ENCODE measurements around the genes MX2 and C2CD2.

- PRO-cap: no peak
Observed at GRCh38 chr21:41361419-41362175, at the start of gene MX2. Gene MX2, plus strand, starts transcription at chr21:41362027.

DNA sequence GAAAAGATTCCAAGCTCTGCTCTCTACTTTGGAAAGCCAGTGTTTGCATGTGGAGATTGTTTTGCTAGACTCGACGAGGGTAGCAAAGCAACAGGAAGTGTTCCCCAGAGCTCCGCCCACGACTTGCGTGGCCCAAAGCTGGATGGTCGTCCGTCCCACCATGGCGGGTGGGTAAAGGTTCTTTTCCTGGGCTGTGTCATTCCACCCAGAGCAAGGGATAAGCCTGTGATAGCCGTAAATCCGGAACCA is 8.0 kb downstream of the MX2 start:
- PRO-cap: no peak

DNA sequence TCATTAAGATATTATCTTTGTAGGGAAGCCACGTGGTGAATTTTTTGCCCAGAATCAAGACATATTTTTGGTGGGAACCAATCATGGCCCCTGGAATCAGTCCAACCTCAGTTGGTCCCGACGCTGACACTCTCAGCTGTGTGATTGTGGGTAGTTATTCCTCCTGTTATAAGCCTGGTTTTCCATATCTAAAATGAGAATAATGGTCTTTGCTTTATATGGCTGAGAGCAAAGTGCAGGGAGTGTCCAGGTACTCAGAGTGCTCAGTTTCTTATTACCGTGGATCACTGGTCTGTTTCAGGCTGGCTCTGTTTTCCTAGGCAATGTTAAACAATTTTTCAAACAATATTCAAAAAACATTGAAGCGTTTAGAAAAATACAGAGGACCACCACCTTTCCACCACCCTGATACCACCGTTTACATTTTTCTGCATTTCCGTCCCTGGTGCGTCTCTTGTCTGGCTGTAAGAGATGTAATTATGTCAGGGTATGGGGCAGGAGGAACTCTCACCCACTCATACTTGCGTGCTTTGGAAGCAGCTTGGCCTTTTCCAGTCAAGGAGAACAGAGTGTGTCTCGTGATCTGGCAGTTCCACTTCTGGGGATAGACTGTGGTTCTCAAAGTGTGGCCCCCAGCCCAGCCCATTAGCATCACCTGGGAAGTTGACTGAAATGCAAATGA is 6.6 kb downstream of the MX1 start:
- PRO-cap: no peak

DNA sequence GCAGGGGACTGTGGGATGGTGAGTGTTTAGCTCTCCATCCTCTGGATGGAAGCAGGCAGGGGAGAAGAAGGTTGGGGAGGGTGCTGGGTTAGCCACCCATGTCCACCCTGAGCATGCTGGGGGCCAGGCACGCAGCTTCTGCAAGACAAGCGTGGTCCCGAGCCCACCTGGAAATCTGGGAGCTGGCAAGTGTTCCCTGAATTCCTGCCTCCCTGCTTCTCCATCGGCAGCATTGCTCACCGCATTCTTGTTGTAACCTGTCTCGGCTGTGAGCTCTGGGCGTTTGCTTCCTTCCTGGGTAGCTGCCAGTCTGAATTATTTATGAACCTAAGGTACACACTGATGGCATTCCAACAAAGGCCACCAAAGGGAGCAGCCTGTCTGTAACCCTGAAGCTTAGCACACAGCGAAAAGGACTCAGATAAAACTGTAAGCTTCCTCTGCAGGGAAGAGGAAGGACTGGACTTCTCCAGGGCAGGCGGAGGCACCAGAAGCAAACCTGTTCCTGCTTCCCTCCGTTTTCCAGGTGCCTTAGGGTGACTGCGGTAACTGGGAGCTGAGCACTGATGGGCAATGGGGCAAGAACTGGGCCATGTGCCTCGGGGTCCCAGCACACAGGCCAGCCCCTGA is 88.5 kb downstream of the RIPK4 start:
- PRO-cap: no peak

GRCh38 chr21:41680923-41681963 is 85.6 kb downstream of the RIPK4 start:
- PRO-cap: no peak

- PRO-cap: no peak
Observed at GRCh38 chr21:41712684-41713185, 54.1 kb downstream of the RIPK4 start.

DNA sequence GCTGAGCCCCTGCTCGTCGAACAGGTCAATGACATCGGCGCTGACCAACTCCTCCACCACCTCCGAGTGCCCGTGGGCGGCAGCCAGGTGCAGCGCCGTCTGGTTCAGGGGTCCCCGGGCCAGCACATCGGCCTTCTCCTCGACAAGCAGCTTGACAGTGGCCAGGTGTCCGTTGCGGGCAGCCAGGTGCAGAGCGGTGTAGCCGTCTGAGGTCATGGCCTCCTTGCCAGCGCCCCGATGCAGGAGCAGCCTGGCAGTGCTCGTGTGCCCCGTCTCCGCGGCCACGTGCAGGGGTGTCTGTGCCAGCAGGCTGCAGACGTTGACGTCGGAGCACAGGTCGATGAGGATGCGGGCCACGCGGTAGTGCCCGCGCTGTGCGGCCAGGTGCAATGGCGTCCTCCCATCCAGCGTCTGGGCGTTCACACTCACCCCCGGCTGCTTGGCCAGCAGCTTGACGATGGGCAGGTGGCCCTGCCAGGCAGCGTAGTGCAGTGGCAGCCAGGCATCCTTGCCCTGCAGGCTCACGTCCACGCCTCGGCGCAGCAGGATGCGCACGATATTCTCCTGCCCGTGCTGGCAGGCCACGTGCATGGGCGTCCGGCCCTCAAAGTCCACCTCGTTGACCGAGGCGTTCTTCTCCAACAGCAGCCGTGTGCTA is 25.7 kb downstream of the RIPK4 start:
- PRO-cap: no peak

GRCh38 chr21:41761074-41761688 is 5.7 kb downstream of the RIPK4 start:
- PRO-cap: no peak

DNA sequence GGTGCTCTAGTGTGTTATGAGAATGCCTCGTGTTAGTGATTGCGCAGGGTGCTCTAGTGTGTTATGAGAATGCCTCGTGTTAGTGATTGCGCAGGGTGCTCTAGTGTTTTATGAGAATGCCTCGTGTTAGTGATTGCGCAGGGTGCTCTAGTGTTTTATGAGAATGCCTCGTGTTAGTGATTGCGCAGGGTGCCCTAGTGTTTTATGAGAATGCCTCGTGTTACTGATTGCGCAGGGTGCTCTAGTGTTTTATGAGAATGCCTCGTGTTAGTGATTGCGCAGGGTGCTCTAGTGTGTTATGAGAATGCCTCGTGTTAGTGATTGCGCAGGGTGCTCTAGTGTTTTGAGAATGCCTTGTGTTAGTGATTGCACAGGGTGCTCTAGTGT is 47.2 kb upstream of the RIPK4 start:
- PRO-cap: no peak

- PRO-cap: no peak
Observed at GRCh38 chr21:41949930-41950796, 3.7 kb downstream of the C2CD2 start.

- PRO-cap: no peak
Observed at GRCh38 chr21:41953577-41954805, at the start of gene C2CD2. Gene C2CD2, minus strand, starts transcription at chr21:41954018.

DNA sequence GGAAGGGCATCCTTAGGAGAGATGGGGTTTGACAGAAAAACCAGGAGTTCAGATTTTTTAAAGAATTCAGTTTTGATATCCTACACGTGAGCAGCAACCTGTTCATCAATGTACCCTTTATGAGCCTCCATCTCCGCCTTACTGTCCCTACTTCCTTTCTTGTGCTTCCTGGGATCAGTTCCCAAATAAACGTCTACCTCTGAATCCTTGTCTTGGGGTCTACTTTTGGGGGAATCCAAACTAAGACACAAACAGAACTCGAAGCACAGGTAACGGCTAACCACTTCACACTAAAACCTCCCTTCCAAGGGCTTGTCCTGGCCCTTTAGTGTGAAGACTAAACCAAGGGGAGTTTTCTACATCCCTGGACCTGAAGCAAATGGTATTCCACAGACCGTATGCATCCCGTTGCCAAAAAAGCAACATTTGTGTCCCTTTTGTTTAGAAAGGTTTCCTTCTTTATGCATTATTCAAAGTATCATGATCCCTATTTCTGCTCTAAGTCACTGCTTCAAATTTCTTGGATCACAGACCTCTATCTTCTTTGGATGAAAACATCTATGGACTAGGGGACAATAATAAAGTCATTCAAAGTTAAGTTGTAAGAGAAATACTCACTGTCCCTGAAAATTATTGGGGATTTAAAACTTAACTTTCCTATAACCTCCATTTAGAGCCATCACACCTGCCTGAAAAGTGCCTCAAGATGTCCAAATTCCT is 9.8 kb downstream of the ZBTB21 start:
- PRO-cap: no peak

GRCh38 chr21:42006803-42007196 is 3.4 kb downstream of the ZBTB21 start:
- PRO-cap: no peak

DNA sequence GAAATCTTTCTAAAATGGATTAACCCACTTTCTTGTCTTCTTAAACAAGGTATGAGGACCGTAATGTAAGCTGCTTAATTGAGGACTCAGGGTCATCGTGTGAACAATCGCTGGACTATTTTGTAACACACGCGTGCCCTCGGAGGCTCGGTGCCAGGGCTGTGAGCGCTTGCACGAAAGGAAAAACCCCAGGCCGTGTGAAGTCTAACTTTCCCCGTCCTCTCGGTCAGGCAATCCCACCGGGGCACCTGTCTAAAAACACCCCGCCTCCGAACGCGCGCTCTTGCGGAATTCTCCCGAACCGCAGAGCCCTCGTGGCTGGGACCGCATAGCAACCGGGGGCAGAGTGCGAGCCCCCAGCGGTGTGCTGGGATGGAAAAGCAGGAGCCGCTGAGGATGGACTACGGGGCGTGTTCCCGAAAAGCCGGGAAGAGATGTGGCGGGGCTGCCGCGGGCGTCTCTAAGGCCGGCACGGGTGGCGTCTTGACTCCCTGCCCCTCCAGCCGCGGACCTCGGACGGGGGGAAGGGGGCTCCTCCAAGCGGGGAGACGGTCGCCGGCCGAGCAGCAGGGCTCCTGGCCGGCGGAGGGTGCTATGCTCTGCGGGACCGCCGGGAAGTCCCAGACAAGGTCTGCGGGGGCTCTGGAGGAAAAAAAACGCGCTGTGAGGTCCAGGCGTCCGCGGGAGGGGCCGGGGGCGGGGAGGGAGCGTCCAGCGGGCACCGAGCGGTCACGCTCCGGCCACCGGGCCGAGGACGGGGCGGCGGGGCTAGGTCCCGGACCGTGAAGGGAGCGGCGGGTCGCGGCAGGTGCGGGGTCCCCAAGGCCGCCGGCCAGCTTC is 984 bp downstream of the ZBTB21 start:
- PRO-cap: bidirectional peak, plus-strand start at position 371 of the sequence, minus-strand start at position 199 of the sequence

DNA sequence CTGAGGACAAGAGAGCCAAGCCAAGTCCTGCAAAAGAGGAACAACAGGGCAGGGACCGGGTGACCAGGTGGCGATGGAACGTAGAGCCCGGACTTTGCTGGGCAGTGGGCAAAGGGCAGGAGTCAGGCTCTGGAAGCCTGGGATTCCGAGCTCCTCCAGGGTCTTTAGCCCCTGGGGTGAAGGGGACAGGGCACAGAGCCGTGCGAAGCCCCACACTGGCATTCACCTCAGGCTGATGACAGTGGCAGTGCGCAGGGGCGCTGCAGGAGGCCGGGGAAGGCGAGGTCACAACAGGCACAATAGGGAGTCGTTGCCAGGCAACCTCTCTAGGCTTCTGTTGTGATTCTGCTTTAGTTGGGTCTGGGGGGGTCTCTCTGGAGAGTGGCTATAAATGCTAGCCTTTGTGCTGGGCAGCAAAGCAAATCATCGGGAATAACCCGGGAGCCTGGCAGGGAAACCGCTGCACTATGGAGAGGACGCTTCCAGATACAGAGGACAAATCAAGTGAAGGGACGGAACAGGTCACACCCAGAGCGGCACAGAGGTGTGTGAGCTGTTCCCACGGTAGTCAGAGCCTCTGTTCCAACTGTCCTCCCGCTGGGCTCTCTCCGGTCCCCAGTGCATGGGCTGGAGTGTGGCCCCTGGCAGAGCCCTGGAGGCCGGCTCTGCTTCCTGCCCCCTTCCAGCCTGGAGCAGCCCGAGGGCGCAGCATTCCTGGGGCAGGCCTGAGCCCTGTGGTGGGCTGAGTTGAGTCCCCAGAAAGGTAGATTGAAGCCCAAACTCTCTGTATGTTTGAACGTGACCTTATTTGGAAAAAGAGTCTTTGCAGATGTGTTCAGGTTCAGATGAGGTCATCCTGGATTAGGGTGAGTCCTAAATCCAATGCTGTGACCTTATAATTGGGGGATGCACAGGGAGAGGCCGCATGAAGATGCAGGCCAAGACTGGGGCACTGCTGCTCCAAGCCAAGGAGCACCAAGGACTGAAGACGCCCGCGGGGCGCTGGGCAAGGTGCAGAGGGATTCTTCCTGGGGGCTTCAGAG is 11.8 kb upstream of the ZBTB21 start:
- PRO-cap: no peak

GRCh38 chr21:42047964-42048911 is 22.9 kb upstream of the UMODL1 start:
- PRO-cap: no peak

GRCh38 chr21:42093769-42094683 is 22.9 kb downstream of the UMODL1 start:
- PRO-cap: no peak

DNA sequence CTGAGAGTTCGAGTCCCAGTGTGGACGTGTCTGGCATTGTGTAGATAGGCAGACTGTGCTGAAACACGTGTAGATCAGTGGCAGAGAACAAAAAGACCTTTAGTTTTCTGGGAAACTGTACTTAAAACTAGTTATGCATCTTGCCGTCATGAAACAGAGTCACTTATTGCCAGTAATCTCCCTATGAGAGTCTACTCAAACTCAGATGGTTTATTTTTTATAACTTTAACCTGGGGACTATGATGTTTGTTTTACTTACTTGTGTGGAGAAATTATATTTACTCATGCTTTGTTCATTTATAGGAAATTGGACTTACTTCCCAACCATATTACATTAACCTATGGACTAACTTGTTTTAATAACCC is 54.1 kb upstream of the ABCG1 start:
- PRO-cap: no peak

GRCh38 chr21:42287743-42288197 is 27.4 kb downstream of the TFF3 start:
- PRO-cap: no peak

GRCh38 chr21:42462410-42463091 is 33.5 kb downstream of the RSPH1 start:
- PRO-cap: unidirectional peak, minus-strand start at chr21:42462699